Amniotic epithelial cell (primary cell): Measurements from ENCODE around the genes KCNQ1 and SLC22A18.

DNA sequence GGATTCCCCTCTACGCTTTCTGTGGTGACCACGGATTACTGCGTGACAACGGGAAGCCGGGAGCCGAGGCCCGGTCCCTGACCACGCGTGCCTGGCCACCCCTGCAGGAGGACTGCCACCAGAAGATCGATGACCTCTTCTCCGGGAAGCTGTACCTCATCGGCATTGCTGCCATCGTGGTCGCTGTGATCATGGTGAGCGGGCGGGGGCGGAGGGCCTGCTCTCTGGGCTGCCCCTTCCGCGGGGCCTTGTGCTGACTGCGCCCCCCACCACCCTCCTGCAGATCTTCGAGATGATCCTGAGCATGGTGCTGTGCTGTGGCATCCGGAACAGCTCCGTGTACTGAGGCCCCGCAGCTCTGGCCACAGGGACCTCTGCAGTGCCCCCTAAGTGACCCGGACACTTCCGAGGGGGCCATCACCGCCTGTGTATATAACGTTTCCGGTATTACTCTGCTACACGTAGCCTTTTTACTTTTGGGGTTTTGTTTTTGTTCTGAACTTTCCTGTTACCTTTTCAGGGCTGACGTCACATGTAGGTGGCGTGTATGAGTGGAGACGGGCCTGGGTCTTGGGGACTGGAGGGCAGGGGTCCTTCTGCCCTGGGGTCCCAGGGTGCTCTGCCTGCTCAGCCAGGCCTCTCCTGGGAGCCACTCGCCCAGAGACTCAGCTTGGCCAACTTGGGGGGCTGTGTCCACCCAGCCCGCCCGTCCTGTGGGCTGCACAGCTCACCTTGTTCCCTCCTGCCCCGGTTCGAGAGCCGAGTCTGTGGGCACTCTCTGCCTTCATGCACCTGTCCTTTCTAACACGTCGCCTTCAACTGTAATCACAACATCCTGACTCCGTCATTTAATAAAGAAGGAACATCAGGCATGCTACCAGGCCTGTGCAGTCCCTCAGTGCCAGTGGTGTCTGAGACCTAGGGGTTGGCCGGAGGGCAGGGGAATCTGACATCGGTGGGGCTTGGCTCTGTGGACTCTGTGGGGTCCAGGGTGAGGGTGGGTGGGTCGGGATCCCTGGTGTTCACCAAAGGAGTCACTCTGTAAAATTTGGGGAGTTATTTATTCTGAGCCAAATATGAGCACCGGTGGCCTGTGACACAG lies 3.7 kb upstream of the TSSC4 start:
- RRBS: 94% methylated on average over 12 of the region's 46 CpGs

- RRBS: no CpG with 5 or more reads among the region's 10 CpGs
Measured at GRCh38 chr11:2405212-2405499, 4.6 kb downstream of the TSSC4 start.

DNA sequence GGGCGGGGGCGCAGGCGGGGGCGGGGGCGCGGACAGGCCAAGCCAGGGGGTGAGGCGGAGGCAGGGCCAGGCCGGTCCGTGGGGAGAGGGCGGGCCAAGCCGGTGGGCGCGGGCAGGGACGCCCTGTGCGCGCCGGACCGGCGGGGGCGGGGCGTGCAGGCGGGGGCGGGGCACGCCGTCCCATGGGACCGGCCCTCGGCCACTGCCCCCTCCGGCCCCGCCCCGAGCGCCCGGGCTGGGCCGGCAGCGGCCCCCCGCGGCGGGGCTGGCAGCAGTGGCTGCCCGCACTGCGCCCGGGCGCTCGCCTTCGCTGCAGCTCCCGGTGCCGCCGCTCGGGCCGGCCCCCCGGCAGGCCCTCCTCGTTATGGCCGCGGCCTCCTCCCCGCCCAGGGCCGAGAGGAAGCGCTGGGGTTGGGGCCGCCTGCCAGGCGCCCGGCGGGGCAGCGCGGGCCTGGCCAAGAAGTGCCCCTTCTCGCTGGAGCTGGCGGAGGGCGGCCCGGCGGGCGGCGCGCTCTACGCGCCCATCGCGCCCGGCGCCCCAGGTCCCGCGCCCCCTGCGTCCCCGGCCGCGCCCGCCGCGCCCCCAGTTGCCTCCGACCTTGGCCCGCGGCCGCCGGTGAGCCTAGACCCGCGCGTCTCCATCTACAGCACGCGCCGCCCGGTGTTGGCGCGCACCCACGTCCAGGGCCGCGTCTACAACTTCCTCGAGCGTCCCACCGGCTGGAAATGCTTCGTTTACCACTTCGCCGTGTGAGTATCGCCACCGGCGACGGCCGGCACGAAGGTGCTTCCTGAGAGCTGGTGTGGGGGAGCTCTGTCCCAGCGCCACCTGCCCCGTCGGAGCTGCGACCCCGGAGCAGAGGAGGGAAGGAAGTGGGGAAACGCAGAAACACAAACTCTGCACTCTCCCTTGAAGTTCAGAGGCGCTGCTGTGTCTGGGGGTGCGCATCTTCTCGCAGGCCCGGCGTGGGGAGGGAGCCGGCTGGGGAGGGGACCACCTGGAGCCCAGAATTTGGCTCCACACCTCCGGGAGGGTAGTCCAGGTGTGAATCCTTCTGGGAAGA lies at the start of gene KCNQ1:
TSS of gene KCNQ1 (plus strand) at position 274 of the 1,064 bp plus-strand sequence.
- RRBS: 4% methylated on average over 70 of the region's 126 CpGs

- RRBS: no CpG with 5 or more reads among the region's 14 CpGs
Measured at GRCh38 chr11:2447466-2448120, 2.8 kb downstream of the KCNQ1 start.

DNA sequence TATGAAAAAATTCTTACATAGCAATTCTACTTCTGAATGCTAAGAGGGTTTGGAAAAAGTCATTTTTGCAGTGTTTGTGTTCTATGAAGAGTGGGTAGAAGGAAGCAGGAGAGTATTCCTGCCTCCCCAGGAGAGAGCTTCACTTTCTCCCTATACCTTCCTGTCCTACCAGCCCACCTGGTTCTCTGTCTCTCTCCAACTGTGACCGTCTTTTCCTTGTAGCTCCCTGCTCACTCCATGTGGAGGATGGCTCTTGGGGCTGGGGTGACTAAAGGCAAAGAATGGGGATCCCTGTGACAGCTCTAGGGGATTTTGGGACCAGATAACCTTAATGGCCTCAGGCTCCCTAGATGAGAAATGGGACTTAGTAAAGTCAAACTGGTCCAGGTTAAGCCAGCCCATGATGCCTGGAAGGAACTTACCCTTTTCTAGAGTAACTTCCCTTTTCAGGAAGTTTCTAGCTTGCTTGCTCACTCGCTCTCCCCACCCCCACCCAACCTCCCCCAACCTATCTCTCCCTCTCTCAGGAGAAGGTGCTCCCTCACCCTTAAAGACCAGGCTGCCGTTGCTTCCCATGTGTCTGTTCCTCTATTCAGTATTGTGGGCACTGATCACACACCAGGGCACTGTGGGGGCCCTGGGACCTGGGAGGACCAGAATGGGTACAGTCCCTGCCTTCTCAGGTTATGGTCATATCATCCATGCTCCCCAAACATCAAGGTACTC lies 204.3 kb downstream of the CDKN1C start:
- RRBS: no CpG with 5 or more reads among the region's 3 CpGs

DNA sequence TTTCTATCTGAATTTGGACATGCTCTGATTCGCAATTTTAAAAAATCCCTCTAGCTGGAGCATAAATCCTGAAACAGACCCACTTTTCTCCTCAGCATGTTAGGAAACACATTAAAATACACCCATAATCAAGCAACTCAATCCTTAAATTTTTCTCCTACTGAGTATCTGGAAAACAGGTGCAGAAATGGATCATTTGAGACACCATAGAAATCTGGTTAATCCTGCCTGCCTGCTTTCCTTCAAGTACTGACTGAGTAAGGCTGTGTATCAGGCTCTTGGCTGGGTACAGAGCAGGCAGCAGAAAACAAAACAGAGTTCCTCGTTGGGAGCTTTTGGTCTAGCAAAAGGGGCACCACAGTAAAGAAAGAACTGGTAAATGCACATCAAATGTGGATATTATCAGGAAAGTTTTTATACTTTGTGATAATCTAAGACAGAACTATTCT lies 187.7 kb downstream of the CDKN1C start:
- RRBS: no CpG with 5 or more reads among the region's 2 CpGs

- RRBS: no CpG with 5 or more reads among the region's 23 CpGs
Measured at GRCh38 chr11:2708989-2709836, 176.4 kb downstream of the CDKN1C start.

- RRBS: no CpG with 5 or more reads among the region's 21 CpGs
Measured at GRCh38 chr11:2788105-2789012, 97.2 kb downstream of the CDKN1C start.

- RRBS: 38% methylated on average over 19 of the region's 34 CpGs
Measured at GRCh38 chr11:2807192-2807705, 78.3 kb downstream of the CDKN1C start.

- RRBS: 8% methylated on average over 40 of the region's 117 CpGs
Measured at GRCh38 chr11:2862069-2863358, 23.1 kb downstream of the CDKN1C start.

- RRBS: 5% methylated on average over 25 of the region's 61 CpGs
Measured at GRCh38 chr11:2901802-2903005, at the start of gene SLC22A18. SLC22A18 (plus strand) TSS chr11:2902278.

DNA sequence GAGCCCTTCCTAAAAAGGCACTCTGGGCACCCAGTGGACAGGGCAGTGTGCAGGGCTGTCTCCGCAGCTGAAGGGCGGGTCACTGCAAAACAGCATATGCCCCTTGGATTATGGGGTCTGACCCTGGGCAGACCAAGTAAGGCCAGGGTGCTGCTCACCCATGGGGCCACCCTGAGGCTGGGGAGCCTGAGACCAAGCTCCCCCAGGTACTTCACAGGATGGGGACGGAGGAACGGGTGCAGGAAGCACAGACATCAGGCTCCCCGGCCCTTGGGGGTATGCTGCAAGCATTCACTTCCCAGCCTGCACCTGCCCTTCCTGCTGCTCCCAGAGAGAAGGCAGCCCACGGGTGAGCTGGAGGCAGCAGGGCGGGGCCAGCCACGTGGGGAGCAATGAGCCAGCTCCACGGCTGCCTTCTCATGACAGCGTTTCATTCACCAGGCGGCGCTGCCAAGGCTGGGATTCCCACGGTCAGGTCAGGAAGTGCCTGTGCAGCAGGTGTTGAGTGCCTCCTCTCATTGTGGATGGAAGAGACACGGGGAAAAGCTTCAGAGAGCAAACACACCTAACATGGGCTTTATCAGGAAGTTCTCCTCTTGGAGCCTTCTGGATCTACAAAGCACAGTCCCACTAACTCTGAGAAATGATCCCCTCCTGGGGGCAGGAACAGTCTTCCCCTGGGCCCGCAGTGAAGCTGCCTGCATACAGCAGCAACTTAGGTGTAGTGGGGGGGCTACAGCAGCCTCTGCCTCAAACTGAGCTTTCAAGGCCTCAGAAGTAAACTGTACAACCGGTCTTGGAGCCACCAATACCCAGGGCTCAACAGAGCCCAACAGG lies 14.5 kb upstream of the PHLDA2 start:
- RRBS: no CpG with 5 or more reads among the region's 16 CpGs

DNA sequence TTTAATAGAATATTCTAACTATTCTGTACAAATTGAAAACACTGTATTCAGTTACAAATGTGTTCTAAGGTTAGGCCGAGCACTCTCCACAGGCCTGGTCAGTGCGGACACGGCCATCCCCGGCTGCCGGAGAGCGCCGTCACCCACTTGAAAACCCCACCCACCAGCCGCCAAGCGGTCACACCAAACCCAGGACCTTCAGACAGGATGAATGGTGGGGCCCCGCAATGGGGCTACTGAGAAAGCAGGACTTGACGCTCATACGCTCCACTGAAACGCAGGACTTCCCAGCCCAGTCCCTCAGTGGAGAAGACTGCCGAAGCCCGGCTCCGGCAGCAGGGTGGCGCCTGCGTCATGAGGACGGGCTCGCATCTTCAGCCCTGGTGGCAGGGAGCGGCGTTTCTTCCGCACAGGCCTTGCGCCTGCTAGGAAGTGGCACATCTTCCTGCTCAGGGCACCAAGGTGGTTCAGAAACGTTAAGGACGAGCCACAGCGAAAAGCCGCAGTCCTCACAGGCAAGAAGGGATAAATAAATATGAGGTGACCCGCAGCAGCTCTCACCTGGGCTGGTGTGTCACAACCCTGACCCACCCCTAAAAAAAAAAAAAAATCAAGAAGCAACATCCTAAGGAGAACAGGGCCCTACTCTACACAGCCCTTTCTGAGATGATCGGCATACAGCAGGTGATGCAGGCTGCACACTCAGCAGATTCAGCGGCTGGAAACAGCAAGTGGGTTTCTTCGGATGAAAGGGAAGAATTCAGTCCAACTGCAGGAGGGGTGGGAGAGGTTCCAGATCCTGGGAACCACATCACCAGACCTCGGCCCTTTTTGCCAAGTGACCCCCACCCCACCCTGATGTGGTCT lies 15.5 kb upstream of the PHLDA2 start:
- RRBS: no CpG with 5 or more reads among the region's 33 CpGs

- RRBS: no CpG with 5 or more reads among the region's 17 CpGs
Measured at GRCh38 chr11:3000264-3001016, 8.3 kb upstream of the NAP1L4 start.

DNA sequence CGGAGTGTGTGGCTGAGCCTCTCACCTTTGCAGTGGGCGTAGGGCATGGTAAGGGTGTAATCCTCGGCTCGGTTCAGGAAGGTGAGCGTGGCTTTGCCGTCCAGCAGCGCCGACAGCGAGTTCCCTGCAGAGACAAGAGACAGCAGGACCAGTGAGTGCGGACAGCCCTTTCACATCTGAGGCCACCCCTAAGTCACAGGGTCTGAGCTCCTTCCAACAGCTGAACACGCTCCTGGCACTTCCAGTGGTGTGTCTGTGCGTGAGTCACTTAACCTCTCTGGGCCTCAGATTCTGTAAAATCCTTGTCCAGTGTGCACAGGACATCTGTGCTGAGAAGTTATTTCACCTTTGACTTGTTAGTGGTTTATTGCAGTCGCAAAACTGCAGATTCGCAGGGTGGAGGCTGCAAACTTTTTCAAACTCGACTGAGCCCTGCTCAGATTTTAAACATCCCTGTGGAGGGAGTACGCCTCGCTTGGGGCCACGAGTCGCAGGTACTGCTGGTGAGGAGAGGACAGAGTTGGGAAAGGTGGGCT lies 43.0 kb upstream of the CARS1 start:
- RRBS: no CpG with 5 or more reads among the region's 19 CpGs

DNA sequence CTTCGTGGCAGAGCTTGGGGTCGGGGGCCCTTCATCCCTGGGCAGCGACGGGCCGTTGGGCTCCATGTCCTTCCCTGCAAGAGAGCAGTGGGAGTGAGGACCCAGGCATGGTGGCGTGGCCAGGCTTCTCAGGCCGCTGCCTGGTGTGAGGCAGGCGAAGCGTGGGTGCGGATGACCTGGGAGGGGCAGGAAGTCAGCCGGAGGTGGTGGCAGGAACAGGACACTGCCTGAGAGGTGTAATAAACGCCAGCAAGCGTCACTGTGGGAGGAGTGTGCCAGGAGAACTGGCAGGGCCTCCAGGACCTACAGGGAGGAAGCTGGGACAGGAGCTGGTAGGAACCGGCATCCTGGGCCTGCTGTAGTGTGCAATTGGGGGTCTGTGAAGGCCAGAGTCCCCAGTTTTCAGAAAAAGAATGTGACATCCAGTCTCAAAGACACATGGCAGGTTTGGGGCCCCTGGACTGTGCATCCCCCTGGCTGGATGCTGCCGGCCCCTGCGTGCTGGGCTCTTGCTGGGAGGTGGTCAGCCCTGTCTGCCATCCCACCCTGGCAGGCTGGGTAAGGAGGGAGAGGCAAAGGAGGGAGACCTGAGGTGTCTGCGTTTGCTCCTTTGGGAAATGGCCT lies 38.5 kb downstream of the OSBPL5 start:
- RRBS: no CpG with 5 or more reads among the region's 17 CpGs

- RRBS: 48% methylated on average over 2 of the region's 10 CpGs
Measured at GRCh38 chr11:3127330-3127598, 37.8 kb downstream of the OSBPL5 start.

- RRBS: no CpG with 5 or more reads among the region's 58 CpGs
Measured at GRCh38 chr11:3159888-3161051, 4.8 kb downstream of the OSBPL5 start.

GRCh38 chr11:3605752-3606039 lies 36.1 kb downstream of the ART5 start:
- RRBS: no CpG with 5 or more reads among the region's 4 CpGs

GRCh38 chr11:3642479-3643266 lies 881 bp upstream of the ART5 start:
- RRBS: 7% methylated on average over 5 of the region's 29 CpGs